Amniotic epithelial cell (primary cell): ENCODE data around the genes CMTR2 and TLE7.

DNA sequence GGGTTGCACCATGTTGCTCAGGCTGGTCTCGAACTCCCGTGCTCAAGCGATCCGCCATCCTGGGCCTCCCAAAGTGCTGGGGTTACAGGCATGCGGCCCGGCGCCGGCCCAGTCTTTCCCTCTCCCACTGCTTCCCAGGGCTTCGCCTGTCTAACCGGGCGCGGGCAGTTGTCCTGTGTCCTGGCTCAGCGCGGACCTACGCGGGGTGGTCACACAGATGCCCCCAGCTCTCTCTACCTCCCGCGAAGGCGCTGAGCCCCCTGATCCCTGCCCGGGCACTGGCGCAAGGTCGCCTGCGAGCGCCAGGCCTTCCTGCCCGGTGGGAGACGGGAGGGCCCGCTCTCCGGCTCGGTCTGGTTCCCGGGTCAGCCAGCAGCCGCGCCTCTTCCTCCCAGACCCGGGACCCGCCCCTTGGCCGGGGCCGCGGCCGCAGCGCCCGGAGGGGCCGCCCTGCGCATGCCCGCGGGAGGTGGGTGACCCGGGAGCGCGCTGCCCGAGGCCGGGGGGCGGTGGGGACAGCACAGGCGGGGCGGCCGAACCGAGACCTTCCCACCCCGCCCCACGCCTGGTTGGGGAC lies 14.4 kb downstream of the CLEC18C start:
- RRBS = no CpG with 5 or more reads among the region's 56 CpGs

DNA sequence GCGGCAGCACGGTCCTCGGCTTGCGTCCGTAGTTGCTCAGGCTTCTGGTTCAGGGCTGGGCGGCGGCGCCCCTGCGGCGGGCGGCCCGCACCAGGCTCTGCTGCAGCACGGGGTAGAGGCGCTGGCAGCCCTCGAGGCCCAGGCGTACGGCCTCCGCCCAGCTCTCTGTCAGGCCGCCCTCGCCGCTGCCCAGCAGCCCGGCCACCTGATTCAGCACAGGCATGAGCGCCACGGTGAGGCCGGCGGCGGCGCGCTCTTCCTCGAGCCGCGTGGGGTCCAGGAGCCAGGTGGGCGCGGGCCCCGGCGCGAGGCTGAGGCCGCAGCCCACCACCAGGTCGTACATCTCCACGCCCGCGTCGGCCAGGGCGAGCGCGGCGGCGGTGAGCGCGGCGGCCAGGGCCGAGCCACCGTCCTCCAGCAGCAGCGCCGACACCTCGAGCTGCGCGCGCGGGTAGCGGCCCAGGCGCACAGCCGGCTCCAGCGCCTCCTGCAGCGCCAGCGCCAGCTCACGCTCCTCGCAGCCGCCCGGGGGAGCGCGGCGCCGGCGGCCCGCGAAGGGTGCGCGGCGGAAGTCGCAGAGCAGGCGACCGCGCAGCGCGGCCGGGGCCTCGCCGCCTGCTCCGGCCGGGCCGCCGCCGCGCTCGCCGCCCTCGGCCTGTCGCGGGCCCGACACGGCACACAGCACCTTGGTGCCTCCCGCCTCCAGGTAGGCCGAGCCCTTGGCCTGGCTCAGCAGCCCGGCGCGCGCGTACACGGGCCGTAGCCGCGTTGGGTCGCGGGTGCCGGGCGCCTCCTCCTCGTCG lies 506 bp downstream of the EXOSC6 start:
- RRBS = 3% methylated on average over 38 of the region's 119 CpGs

GRCh38 chr16:70380401-70381221 lies 33.9 kb downstream of the DDX19A start:
- RRBS = 2% methylated on average over 17 of the region's 50 CpGs

DNA sequence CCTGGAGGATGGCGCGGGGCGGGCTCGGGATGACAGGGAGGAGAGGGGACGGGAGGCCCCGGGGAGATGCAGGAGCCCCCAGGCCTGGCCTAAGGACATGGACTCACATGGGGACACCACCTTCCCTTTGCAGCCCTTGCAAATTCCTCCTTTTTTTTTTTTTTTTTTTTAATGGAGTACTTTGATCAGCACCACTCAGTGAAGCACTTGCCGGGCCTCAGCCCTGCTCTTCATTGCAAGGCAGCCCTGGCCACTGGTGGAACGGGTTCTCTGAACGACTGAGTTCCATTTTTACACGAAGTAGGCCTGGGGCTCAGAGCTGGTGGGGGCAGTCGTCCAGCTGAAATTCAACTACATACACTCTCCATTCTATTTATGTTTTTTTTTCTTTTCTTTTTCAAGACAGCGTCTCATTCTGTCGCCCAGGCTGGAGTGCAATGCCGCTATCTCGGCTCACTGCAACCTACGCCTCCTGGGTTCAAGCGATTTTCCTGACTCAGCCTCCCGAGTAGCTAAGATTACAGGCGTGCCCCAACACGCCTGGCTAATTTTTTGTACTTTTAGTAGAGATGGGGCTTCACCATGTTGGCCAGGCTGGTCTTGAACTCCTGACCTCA lies 35.3 kb downstream of the DDX19A start:
- RRBS = 24% methylated on average over 3 of the region's 20 CpGs

GRCh38 chr16:70450558-70451014 lies 3.8 kb upstream of the FCSK start:
- RRBS = no CpG with 5 or more reads among the region's 25 CpGs

- RRBS = no CpG with 5 or more reads among the region's 6 CpGs
Measured at GRCh38 chr16:70490178-70490682, 33.1 kb downstream of the COG4 start.

GRCh38 chr16:70514138-70514634 lies 9.2 kb downstream of the COG4 start:
- RRBS = no CpG with 5 or more reads among the region's 8 CpGs

DNA sequence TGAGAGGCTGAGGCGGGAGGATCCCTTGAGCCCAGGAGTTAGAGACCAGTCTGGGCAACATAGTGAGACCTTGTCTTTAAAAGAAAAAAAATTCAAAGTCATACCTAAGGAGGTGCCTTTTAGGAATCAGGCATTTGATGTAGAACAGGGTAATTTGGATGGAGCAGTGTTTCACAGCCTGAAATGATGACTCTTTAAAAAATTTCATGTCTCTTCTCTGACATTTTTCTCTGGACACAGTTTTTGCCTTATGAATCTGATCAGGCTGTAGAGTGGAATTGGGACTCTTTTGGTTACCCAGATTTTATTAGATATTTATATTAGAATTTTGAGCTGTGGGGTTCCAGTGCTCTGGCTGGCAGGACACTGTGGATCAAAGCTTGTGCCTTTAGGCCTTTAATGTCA lies 14.2 kb downstream of the SF3B3 start:
- RRBS = no CpG with 5 or more reads among the region's 1 CpG

DNA sequence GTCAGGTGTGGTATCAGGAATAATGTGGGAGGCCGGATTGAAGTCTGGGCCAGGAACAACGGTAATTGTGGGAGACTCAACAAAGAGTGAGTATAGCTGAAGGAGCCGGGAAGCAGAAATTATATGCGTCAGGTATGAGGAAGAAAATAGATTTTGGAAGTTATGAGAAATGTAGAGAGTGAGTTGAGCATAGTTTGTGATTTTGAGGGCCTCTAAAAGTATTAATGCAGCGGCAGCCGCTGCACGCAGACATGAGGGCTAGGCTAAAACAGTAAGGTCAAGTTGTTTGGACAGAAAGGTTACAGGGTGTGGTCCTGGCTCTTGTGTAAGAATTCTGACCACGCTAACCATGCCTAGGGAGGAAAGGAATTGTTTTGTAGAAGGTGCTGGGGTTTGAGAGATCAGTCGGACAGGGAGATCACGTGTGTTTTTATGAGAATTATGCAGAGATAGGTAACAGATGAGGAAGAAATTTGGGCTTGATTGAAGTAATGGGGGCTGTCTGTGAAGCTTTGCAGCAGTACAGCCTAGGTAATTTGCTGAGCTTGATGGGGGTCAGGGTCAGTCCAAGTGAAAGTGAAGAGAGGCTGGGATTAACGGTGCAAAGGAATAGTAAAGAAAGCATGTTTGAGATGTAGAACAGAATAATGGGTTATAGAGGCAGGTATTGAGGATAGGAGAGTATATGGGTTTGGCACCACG lies 27.9 kb upstream of the IL34 start:
- RRBS = no CpG with 5 or more reads among the region's 12 CpGs

DNA sequence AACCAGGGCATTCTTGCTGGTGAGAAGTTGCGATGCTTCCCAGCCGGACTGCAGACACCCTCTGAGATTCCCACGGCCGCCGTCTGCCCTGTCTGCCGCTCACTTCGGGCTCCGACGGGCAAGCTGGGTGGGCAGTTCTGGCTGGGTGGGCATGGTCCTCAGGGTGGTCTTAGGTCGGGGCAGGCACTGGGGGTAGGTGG lies 592 bp downstream of the IL34 start:
- RRBS = no CpG with 5 or more reads among the region's 10 CpGs

DNA sequence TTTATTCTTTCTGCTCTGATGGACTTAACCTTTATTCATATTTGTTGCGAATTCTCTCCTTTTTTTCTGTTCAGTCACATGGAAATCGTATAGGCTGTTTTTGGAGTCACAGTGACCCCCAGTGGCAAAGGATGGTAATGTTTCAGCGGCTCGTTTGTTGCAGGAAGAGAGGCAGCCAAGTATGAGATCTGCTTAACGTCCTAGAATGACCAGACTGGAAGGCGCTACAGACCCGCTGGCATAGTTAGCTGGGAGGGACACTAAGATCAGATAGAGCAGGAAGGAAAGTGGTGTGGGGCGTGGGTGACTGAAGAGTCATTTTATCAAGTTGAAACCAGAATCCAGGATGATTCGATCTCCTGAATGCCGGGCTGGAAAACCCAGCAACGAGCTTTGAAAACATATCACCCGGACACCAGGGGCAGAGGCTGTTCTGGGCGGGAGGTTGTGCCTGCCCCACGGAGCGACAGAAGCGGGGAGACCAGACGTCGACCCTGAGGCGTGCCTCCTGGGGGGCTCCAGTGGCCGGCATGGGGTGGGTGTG lies 7.5 kb downstream of the IL34 start:
- RRBS = 10% methylated on average over 2 of the region's 20 CpGs

- RRBS = 16% methylated on average over 2 of the region's 15 CpGs
Measured at GRCh38 chr16:70683973-70684919, 1.6 kb downstream of the MTSS2 start.

DNA sequence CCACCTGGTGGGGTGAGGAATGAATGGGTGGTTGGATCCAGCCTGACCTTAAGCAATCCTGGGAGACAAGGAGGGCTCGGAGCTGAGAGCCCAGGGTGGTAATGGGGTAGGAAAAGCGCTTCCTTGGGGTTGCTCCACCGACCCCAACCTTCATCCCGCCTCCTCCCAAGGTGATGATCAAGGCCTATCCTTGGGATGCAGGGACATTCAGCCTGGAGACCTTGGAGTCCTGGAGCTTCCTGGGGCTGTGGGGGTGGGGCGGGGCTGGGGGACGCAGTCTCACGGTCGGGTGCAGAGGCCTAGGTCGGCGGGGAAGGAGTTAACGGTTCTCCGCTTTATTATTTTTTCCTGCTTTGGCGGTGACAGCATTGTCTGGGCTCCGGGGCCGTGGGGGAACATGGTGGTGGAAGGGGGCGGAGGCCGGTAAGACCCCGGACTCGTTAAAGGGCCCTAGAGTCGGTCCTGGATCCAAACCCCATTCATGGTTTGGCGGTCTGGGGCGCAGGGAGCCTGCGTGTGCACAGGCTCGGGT lies 834 bp downstream of the MTSS2 start:
- RRBS = 2% methylated on average over 4 of the region's 24 CpGs

DNA sequence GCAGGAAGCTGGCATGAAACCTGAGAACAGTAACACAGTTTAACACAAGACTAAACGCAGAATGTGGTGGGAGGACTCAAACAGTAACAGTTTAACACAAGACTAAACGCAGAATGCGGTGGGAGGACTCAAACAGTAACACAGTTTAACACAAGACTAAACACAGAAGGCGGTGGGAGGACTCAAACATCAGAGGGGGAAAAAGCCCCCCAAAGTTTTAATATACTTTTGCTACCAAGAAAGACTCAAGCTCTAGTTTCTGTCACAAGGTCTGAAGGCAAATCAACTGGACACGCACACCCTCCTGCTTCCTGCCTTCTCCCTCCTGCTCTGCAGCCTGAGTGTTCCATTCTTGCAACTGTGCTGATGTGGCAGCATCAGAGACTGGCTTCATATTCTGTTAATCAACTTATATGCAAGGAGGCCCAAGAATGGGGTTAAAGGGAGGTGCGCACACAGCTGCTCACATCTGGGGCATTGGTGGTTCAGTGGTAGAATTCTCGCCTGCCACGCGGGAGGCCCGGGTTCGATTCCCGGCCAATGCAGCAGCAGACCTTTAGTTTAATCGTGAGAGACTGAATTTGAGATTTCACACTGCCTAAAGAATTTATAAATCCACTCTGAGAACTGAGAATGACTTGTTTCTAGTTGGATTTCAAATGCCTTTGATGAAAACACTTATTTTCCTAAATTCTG lies 11.8 kb downstream of the VAC14 start:
- RRBS = no CpG with 5 or more reads among the region's 13 CpGs

DNA sequence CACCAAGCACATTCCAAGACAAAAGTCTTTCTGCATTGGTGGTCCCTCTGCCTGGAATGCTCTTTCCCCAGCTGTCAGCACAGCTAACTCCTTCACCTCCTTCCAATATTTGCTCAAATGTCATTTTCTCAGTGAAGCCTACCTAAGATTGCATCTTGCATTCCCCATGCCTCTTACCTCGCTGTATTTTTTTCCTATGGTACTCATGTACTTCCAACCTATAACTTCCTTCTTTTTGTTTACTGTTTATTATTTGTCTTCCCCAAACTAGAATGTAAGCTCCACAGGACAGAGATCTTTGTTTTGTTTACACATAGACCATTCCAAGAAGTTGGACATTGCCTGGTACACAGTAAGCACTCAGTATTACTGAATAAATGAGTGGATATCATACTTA lies 1.0 kb downstream of the CMTR2 start:
- RRBS = no CpG with 5 or more reads among the region's 1 CpG

GRCh38 chr16:71289055-71290074 lies at the start of gene CMTR2:
TSS of gene CMTR2 (minus strand) at chr16:71289402.
- RRBS = 2% methylated on average over 21 of the region's 58 CpGs

- RRBS = 24% methylated on average over 2 of the region's 14 CpGs
Measured at GRCh38 chr16:71441943-71442193, at the start of gene TLE7. TSS of gene TLE7 (minus strand) at chr16:71442054.

- RRBS = no CpG with 5 or more reads among the region's 4 CpGs
Measured at GRCh38 chr16:71513286-71514328, 12.6 kb upstream of the CHST4 start.

DNA sequence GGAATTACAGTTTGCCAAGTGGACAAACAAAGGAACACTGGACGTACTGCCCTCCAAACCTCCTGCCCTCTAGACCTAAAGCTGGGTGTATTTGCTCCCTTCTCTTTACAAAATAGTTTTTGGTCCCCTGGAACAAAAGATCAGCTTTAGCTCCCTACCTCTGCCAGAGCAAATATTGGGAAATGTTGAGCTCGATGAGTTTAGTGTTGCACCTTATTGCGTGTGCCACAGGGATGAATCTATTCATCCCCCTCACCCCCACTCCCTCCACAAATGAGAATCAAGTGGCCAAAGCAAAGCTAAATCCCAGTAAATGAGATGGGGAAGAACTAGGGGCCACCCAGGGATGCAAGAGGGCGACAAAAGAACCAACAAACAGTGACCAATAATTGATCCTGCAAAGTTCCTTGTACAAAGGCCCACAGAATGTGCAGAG lies 17.2 kb upstream of the TAT start:
- RRBS = no CpG with 5 or more reads among the region's 4 CpGs

GRCh38 chr16:71628686-71629173 lies 2.7 kb downstream of the MARVELD3 start:
- RRBS = no CpG with 5 or more reads among the region's 4 CpGs